ENCODE data around the gene RAD54L.

DNA sequence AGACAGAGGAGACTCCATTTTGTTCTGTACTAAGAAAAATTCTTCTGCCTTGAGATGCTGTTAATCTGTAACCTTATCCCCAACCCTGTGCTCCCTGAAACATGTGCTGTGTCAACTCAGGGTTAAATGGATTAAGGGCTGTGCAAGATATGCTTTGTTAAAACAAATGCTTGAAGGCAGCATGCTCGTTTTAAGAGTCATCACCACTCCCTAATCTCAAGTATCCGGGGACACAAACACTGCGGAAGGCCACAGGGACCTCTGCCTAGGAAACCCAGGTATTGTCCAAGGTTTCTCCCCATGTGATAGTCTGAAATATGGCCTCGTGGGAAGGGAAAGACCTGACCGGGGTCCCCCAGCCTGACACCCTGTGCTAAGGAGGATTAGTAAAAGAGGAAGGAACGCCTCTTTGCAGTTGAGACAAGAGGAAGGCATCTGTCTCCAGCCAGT is 8.1 kb downstream of the PRDX1 start:
- PRO-cap, 6 experiments, result no peak in any of the 6 experiments
- RAMPAGE, long total RNA, 2 experiments, result no peak in any of the 2 experiments
- RRBS, result no CpG with 5 or more reads among the region's 6 CpGs

DNA sequence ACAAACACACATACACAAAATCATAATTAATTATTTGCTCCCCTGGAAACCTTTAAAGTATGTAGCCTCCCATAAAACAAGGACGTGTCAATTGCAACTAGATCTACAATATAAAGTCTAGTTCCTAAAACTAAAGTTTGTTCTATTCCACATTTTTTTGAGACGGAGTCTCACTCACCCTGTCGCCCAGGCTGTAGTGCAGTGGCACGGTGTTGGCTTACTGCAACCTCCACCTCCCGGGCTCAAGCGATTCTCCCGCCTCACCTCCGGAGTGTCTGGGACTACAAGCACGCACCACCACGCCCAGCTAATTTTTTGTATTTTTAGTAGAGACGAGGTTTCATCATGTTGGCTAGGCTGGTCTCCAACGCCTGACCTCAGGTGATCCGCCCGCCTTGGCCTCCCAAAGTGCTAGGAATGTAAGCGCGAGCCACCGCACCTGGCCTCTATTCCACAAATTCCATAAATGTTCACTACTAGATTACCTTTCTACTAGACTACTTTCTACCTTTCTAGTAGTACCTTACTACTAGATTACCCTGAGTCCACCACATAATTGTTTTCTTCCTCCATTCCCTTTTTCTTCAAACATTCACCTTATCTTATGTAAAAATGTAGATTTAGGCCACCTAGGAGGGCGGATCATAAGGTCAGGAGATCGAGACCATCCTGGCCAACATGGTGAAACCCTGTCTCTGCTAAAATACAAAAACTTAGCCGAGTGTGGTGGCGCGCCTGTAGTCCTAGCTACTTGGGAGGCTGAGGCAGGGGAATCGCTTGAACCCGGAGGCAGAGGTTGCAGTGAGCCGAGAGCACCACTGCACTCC is 1.1 kb upstream of the PRDX1 start:
- PRO-cap, 6 experiments, result no peak in any of the 6 experiments
- RAMPAGE, long total RNA, 2 experiments, result no peak in any of the 2 experiments
- RRBS, result no CpG with 5 or more reads among the region's 25 CpGs

GRCh38 chr1:45871394-45871852 is 68.0 kb downstream of the MAST2 start:
- PRO-cap, 6 experiments, result no peak in any of the 6 experiments
- RAMPAGE, long total RNA, 2 experiments, result no peak in any of the 2 experiments
- RRBS, result no CpG with 5 or more reads among the region's 1 CpG

DNA sequence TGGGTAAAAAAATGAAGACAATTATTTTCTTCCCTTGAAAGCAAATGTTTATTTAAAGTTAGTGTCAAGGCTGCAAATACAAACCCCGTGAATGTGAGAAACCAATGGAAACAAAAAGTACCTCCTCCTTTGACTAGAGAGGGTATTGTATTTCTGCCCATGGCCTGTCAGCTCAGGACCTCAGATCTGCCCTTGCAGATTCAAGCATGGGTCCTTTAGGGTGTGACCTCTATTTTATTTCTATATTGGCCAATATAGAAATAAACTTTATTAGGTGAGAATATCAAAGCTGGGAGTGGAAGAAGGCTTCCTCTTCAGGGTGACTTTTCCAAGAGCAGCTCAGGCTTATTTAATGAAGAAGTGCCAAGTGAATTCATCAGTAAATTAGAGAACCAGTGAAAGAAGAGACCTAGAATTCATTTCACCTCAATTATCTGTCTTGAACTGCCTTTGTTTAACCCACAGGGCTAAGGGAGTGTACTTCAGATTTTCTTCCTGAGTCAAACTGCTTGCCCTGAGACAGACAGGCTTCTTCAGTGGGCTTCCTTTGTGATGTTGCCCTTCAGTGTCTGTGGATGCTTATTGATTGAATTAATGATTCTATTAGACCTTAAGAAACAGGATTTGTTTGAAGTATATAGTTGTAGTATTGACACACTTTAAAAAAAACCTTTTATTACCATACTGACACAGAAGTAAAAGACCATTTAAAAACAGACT is 110.9 kb downstream of the MAST2 start:
- PRO-cap, 6 experiments, result peak in 5 of 6 experiments; most common plus-strand start position 183 of the sequence (in 3); most common minus-strand start position 80 of the sequence (in 1)
- RAMPAGE, long total RNA, 2 experiments, result no peak in any of the 2 experiments
- RRBS, result no CpG with 5 or more reads among the region's 1 CpG

- PRO-cap, 6 experiments, result no peak in any of the 6 experiments
- RAMPAGE, long total RNA, 2 experiments, result no peak in any of the 2 experiments
Measured at GRCh38 chr1:45974916-45975247, 157.5 kb downstream of the PIK3R3 start.

GRCh38 chr1:46039354-46040191 is 92.9 kb downstream of the PIK3R3 start:
- PRO-cap, 6 experiments, result peak in 1 of 6 experiments; most common plus-strand start chr1:46039674 (in 1); most common minus-strand start chr1:46039590 (in 1)
- RAMPAGE, long total RNA, 2 experiments, result no peak in any of the 2 experiments
- RRBS, result no CpG with 5 or more reads among the region's 6 CpGs

DNA sequence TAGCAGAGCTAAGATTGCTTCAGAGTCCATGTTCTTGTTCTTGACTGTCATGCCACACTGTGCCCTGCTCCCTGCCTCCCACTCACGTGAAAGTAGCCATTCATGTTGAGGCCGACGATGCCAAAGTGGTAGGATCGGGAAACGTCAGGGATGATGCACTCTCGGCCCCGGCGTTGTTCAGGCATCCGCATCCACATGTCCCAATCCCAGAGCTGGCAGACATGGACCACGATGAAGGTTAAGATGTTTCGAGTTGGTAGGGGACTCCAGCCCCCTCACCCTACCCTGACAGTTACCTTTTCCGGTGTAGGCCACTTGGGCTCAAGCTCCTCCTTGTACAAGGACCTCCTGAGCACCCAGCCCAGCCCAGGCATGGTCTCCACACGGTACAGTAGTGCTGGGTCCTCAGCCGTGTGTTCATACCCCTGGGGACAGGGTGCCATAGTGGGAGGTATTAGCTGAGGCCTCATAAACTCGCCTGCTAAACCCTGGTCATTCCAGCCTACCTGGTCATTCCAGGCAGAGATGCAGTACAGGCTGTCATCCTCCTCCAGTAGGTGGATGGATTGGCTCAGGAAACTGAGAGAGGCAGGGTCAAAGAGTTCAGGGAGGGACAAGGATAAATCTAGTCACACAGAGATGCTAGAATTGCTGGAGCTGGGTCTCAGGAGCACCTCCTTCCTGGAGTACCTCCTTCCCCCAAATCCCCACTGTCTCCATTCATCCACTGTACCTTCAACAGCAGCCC is 6.0 kb downstream of the POMGNT1 start:
- PRO-cap, 6 experiments, result no peak in any of the 6 experiments
- RAMPAGE, long total RNA, 2 experiments, result no peak in any of the 2 experiments
- RRBS, result no CpG with 5 or more reads among the region's 15 CpGs

DNA sequence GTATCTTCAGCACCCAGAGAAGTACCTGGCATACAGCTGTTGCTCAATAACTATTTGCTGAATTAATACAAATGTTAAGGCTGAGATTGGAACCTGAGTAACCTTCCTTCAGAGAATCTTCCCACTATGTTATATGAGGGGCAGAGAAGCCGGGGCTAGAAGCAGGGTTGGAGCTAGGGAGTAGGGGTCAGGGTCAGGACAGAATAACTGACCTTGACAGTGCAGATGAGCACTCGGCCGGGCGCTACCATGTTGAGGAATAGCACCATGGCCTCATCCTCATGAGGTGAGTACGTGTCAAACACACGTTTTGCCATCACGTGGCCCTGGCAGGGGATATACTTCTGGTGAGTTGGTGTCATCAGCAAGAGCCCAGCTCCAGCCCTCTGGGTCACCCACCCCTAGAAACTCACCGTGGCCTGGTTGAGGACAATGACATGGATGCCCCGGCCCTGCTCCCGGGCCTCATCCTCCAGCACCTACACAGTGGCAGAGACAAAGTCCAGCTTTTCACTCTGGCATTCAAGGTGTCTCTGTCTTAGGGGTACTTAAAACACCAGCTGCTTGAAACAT is 2.5 kb downstream of the POMGNT1 start:
- PRO-cap, 6 experiments, result no peak in any of the 6 experiments
- RAMPAGE, long total RNA, 2 experiments, result no peak in any of the 2 experiments
- RRBS, result no CpG with 5 or more reads among the region's 10 CpGs

- PRO-cap, 6 experiments, result peak in 6 of 6 experiments; most common minus-strand start chr1:46246948 (in 3)
- RAMPAGE, long total RNA, 2 experiments, result no peak in any of the 2 experiments
- RRBS, result under 1% methylated on average over 6 of the region's 49 CpGs
Measured at GRCh38 chr1:46246407-46247558, 780 bp upstream of the RAD54L start.

DNA sequence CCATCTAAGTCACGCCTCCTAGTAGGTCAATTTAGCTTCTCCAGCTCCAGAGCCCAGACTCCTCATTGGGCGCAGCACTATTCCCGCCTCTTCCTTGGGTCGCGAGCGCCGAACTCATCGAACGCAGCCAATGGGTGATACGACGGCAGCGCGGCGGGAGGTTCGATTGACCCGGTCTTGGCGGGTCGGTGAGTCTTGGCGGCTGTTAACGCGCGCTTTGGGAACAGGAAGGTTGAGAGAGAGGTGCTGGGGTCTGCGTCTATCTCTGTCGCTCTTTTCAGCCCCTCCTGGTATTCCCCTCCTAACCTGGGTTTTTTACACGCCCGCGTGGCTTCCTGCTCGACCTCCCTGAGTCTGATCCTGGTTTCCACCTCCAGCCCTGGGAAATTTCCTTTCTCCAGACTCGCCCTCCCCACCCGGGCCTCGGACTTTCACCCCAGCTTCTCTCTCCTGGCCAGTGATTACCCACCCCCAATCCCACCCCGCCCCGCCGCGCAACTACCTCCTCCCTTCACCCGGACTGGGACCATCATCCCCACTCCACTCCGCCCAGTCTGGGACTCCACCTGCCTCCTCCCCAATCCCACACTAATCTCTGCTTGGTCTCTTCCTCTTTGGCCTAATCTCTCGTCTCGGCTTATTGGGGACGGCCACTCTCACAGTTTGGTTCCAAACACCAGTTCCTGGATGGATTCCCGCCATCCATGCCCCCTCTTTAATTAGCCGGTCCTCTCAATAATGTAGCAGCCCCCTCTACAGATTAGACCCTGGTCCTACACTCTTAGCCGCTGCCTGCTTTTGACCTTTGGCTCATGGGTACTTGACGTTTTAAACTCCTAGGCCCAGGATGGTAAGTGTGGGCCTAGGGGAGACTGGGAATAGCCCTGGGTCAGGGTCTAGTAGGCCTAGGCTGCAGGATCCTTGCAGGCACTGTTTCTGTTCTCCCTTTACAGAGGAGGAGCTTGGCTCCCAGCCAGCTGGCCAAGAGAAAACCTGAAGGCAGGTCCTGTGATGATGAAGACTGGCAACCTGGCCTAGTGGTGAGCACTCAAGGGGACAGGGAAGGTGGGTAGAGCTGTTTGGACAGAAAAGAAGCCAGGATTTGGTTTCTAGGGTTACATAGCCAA is at the start of gene RAD54L:
Gene RAD54L (plus strand): TSS at position 205 of the 1,127 bp plus-strand sequence.
- PRO-cap, 6 experiments, result peak in 3 of 6 experiments; most common plus-strand start position 56 of the sequence (in 2)
- RAMPAGE, long total RNA, 2 experiments, result no peak in any of the 2 experiments
- RRBS, result 2% methylated on average over 7 of the region's 44 CpGs

DNA sequence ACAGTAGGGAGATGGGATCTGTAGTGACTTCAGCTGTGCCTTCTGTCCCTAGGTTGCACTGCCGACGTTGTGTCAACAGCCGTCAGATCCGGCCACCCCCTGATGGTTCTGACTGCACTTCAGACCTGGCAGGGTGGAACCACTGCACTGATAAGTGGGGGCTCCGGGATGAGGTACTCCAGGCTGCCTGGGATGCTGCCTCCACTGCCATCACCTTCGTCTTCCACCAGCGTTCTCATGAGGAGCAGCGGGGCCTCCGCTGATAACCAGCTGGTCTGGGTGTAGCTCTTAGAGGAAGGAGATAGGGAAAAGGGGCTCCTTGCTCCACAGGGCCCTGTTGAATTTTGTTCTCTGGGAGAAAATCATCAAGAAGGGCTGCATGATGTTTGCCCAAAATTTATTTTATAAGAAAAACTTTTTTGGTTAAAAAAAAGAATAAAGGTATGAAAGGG is 25.4 kb downstream of the LRRC41 start:
- PRO-cap, 6 experiments, result peak in 1 of 6 experiments; most common minus-strand start position 104 of the sequence (in 1)
- RAMPAGE, long total RNA, 2 experiments, result no peak in any of the 2 experiments
- RRBS, result 16% methylated on average over 2 of the region's 9 CpGs

- PRO-cap, 6 experiments, result no peak in any of the 6 experiments
- RAMPAGE, long total RNA, 2 experiments, result no peak in any of the 2 experiments
- RRBS, result no CpG with 5 or more reads among the region's 10 CpGs
Measured at GRCh38 chr1:46285420-46285819, 18.0 kb downstream of the LRRC41 start.

DNA sequence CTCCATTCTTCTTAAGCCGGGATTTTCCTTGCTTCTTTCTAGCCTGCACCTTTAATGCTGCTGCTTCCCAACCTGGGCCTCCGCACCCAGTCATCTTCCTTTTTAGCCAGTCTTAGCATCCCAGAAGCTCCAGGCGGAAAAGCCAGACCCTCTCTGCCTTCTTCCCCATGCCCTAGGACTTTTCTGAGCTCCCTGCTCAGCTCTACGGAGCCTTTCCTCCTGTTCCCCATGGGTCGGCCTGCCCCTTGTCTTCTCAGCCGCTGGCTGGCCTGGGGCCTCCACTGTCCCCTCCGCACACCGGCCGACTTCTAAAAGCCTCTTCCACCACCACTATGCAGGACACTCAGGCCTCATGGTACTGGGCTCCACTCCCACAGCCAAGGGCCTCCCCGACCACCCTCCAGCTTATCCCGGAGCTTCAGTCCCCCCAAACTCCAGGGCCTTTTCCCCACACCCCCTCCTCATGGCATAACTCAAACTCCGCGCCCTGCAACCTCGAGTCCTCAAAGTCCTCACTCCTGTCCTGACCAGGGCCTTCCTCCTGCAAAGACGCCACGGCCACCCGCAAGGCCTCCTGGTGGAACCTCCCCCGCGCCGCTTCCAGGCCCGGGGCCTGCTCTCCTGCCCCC is 2.1 kb downstream of the LRRC41 start:
- PRO-cap, 6 experiments, result no peak in any of the 6 experiments
- RAMPAGE, long total RNA, 2 experiments, result no peak in any of the 2 experiments
- RRBS, result 8% methylated on average over 5 of the region's 21 CpGs

GRCh38 chr1:46401589-46402420 is 7.7 kb downstream of the FAAH start:
- PRO-cap, 6 experiments, result no peak in any of the 6 experiments
- RAMPAGE, long total RNA, 2 experiments, result no peak in any of the 2 experiments
- RRBS, result no CpG with 5 or more reads among the region's 13 CpGs

DNA sequence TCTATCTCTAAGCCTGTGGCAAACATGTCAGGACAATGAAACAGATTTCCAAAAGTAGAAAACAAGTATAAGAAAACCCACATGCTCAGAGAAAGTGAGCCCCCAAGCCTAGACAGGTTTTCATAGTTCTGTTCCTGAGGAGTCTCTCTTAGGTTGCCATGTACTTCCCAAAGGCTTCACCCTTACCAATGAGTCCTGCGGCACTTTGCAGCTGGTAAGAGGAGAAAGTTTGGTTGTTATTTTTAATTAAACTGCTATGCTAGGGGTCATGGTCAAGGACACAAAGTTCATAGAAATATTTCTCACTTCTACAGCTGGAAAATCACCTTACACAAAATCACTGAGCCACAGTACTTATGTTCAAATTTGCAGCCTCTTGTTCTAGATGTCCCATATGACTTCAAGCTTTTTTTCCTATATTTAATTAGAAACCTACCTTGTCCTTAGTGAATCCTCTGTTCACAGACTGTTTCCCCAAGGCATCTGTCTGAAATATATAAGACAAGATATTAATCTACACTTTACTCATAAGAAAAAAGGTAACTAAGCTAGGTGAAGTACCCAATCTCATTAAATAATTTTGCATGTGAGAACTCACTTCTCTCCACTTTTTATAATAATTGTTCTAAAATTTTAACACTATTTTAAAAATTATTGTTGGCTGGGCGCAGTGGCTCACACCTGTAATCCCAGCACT is 9.8 kb downstream of the ATPAF1 start:
- PRO-cap, 6 experiments, result no peak in any of the 6 experiments
- RAMPAGE, long total RNA, 2 experiments, result start-site peak on the minus strand in 1 of 2 experiments, centred at position 463 of the sequence, 101 reads per replicate
- RRBS, result no CpG with 5 or more reads among the region's 2 CpGs

DNA sequence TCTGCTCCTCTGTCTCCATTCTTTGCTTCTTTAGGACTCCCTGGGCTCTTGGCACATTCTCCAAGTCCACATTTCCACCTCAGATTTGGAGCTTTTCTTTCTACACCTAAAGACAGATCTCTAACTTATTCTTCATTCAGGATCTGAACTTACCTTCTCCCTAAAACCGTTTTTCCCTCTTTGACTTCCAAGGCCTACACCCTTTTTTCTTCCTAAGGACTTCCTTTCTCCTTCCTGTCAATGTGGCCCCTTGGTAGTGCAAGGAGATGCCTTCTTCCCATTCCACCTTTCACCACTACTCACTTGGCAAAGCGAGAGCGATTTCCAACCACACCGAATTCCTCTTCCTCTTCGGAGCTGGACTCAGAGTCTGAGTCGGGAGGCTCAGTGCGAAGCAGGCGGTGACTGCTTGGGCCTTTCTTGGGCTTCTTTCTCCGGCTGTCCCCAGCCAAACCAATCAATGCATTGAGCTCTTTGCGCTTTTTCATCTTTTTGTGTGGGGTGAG is 1.3 kb downstream of the EFCAB14 start:
- PRO-cap, 6 experiments, result no peak in any of the 6 experiments
- RAMPAGE, long total RNA, 2 experiments, result no peak in any of the 2 experiments
- RRBS, result no CpG with 5 or more reads among the region's 10 CpGs

- PRO-cap, 6 experiments, result no peak in any of the 6 experiments
- RAMPAGE, long total RNA, 2 experiments, result no peak in any of the 2 experiments
- RRBS, result 2% methylated on average over 14 of the region's 46 CpGs
Measured at GRCh38 chr1:46718107-46718976, 572 bp downstream of the EFCAB14 start.

- PRO-cap, 6 experiments, result no peak in any of the 6 experiments
- RAMPAGE, long total RNA, 2 experiments, result no peak in any of the 2 experiments
- RRBS, result no CpG with 5 or more reads among the region's 4 CpGs
Measured at GRCh38 chr1:46754515-46755089, 35.7 kb upstream of the EFCAB14 start.

GRCh38 chr1:46764428-46764894 is 34.4 kb upstream of the CYP4B1 start:
- PRO-cap, 6 experiments, result no peak in any of the 6 experiments
- RAMPAGE, long total RNA, 2 experiments, result no peak in any of the 2 experiments
- RRBS, result no CpG with 5 or more reads among the region's 2 CpGs

- PRO-cap, 6 experiments, result no peak in any of the 6 experiments
- RAMPAGE, long total RNA, 2 experiments, result no peak in any of the 2 experiments
- RRBS, result no CpG with 5 or more reads among the region's 2 CpGs
Measured at GRCh38 chr1:46927735-46928230, 13.5 kb downstream of the CYP4A11 start.